Ureter (tissue), 1 donor: ENCODE measurements around a stretch of chr10.

DNA sequence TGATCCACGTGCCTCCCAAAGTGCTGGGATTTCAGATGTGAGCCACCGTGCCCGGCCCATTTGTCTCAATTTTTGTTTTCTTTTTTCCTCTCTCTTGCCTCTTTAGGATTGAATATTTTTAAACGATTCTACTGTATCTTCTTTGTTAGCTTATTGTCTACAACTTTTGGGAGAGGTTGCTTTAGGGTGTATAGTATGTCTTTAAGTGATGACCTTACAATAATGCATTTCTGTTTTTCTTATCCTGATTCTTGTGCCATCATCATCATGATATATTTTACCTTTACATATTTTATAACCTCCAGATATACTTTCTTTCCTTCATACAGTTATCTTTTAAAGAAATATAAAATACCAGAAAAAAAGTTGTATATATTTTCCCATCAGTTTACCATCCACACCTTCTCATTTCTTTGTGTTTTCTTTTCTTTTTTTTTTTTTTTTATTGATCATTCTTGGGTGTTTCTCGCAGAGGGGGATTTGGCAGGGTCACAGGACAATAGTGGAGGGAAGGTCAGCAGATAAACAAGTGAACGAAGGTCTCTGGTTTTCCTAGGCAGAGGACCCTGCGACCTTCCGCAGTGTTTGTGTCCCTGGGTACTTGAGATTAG, 10.8 kb downstream of the SPRN start:
- PRO-cap: no peak

DNA sequence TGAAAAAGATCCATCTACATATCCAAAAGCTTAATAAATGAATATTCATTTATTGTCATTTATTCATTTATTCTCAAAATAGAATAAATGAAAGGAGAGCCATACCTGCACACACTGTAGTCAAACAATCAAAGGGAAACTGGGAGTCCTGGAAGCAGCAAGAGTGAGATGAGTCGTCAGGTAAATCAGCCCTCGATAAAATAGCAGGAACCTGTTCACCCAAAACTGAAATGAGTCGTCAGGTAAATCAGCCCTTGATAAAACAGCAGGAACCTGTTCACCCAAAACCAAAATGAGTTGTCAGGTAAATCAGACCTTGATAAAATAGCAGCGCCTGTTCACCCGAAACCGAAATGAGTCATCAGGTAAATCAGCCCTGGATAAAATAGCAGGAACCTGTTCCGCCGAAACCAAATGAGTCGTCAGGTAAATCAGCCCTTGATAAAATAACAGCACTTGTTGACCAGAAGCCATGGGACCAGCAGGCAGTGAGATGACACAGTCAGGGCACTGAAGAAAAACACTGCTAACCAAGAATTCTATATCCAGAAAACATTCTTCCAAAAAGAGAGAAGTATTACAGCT, 3.6 kb upstream of the CYP2E1 start:
- PRO-cap: no peak

- PRO-cap: no peak
Measured at GRCh38 chr10:133531138-133532033, 4.2 kb downstream of the CYP2E1 start.